ENCODE measurements around a stretch of chr14.

DNA sequence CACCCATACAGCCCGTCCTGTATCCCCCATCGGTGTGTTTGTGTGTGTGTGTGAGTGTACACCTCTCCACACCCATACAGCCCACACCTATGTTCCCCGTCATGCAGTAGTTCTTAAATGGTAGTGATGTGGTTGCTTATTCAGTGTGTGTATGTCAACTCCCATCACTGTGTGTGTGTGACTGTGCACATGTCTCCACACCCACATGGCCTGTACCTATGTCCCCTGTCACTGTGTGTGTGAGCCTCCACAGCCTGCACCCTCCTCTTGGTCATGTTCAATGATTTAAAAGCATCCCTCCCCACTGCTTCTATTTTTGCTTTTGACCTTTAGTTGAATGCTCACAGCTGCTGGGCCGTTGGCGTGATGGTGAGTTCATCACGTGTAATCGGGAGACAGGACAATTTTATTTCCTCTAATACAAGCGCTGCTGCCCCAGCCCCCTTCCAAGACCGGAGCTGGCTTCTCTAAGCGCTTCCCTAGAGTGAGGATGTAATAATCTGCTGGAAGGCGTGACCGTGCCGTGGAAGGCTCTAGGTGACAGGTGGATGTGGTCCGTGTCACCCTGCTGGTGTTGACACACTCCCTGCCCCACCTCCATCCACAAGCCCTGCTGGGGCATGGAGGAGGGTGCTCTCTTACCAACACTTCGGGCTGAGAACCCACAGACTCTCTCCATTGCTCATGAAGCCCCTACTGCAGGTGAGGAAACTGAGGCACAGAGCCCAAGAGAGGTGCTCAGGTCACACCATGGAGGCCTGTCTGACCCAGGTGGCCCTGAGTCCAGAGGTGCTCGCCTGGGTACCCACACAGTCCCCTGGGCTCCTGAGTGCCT lies 25.4 kb downstream of the CCDC85C start:
- PRO-cap, 5 experiments = no peak in any of the 5 experiments
- RAMPAGE, long total RNA, 2 experiments = no peak in any of the 2 experiments
- RRBS = no CpG with 5 or more reads among the region's 16 CpGs

- PRO-cap, 5 experiments = peak in 1 of 5 experiments; most common plus-strand start chr14:99590882 (in 1); most common minus-strand start chr14:99590686 (in 1)
- RAMPAGE, long total RNA, 2 experiments = no peak in any of the 2 experiments
- RRBS = no CpG with 5 or more reads among the region's 24 CpGs
Measured at GRCh38 chr14:99590558-99591443, 13.2 kb downstream of the CCDC85C start.

- PRO-cap, 5 experiments = peak in 1 of 5 experiments; most common plus-strand start chr14:99594188 (in 1)
- RAMPAGE, long total RNA, 2 experiments = no peak in any of the 2 experiments
- RRBS = no CpG with 5 or more reads among the region's 6 CpGs
Measured at GRCh38 chr14:99593931-99594513, 10.0 kb downstream of the CCDC85C start.

- PRO-cap, 5 experiments = peak in 2 of 5 experiments; most common plus-strand start chr14:99597030 (in 2)
- RAMPAGE, long total RNA, 2 experiments = no peak in any of the 2 experiments
- RRBS = no CpG with 5 or more reads among the region's 10 CpGs
Measured at GRCh38 chr14:99596625-99597327, 7.2 kb downstream of the CCDC85C start.

DNA sequence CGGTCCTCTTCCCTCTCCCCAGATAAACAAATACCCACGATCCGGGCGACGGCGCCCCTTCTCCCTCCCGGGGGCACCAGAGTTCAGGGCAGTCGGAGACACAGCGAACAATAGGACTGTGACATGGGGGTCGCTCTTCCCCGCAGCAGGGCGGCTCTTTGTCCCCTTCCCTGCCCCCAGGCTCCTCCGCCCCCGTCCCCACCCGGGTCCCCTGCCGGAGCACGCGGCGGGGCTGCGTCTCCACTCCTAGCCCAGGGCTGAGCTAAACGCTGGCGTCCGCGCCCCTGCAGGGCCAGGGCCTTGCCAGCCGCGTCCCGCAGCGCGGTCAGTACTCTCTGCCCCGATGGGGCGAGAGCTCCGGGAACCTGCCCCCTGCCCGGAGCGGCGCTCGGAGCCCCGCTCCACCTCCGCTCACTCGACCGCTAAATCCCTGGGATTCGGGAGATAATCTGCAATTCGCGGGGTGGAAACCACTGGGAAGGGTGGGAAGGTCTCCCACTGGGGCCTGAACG lies 767 bp upstream of the CCDC85C start:
- PRO-cap, 5 experiments = no peak in any of the 5 experiments
- RAMPAGE, long total RNA, 2 experiments = no peak in any of the 2 experiments
- RRBS = no CpG with 5 or more reads among the region's 44 CpGs

GRCh38 chr14:99737428-99738189 lies 53.5 kb downstream of the CYP46A1 start:
- PRO-cap, 5 experiments = no peak in any of the 5 experiments
- RAMPAGE, long total RNA, 2 experiments = no peak in any of the 2 experiments
- RRBS = 9% methylated on average over 14 of the region's 34 CpGs

DNA sequence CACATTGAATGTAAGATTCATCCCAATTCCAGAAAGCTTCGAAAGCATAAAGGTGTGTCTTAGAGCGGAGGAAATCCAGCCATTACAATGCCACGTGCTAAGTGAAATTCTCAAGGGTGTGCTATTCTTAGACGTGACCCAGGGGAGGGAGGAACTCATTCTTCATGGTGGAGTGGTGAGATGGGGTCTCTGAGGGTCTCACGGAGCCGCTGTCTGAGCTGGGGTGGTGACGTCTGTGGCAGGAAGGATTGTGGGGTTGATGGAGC lies 25.1 kb upstream of the EML1 start:
- PRO-cap, 5 experiments = no peak in any of the 5 experiments
- RAMPAGE, long total RNA, 2 experiments = no peak in any of the 2 experiments
- RRBS = no CpG with 5 or more reads among the region's 7 CpGs

GRCh38 chr14:99980536-99980958 lies 84.7 kb upstream of the EVL start:
- PRO-cap, 5 experiments = no peak in any of the 5 experiments
- RAMPAGE, long total RNA, 2 experiments = no peak in any of the 2 experiments
- RRBS = no CpG with 5 or more reads among the region's 3 CpGs

- PRO-cap, 5 experiments = no peak in any of the 5 experiments
- RAMPAGE, long total RNA, 2 experiments = no peak in any of the 2 experiments
- RRBS = no CpG with 5 or more reads among the region's 3 CpGs
Measured at GRCh38 chr14:100007188-100007834, 57.9 kb upstream of the EVL start.

- PRO-cap, 5 experiments = peak in 2 of 5 experiments; most common plus-strand start chr14:100066440 (in 1); most common minus-strand start chr14:100066349 (in 1)
- RAMPAGE, long total RNA, 2 experiments = no peak in any of the 2 experiments
- RRBS = no CpG with 5 or more reads among the region's 10 CpGs
Measured at GRCh38 chr14:100066253-100066668, 1.0 kb downstream of the EVL start.

- PRO-cap, 5 experiments = no peak in any of the 5 experiments
- RAMPAGE, long total RNA, 2 experiments = no peak in any of the 2 experiments
- RRBS = no CpG with 5 or more reads among the region's 11 CpGs
Measured at GRCh38 chr14:100097369-100097866, 32.2 kb downstream of the EVL start.

- PRO-cap, 5 experiments = no peak in any of the 5 experiments
- RAMPAGE, long total RNA, 2 experiments = no peak in any of the 2 experiments
- RRBS = no CpG with 5 or more reads among the region's 8 CpGs
Measured at GRCh38 chr14:100105929-100106202, 40.6 kb downstream of the EVL start.

GRCh38 chr14:100132513-100133159 lies 26.8 kb downstream of the DEGS2 start:
- PRO-cap, 5 experiments = no peak in any of the 5 experiments
- RAMPAGE, long total RNA, 2 experiments = no peak in any of the 2 experiments
- RRBS = no CpG with 5 or more reads among the region's 25 CpGs

DNA sequence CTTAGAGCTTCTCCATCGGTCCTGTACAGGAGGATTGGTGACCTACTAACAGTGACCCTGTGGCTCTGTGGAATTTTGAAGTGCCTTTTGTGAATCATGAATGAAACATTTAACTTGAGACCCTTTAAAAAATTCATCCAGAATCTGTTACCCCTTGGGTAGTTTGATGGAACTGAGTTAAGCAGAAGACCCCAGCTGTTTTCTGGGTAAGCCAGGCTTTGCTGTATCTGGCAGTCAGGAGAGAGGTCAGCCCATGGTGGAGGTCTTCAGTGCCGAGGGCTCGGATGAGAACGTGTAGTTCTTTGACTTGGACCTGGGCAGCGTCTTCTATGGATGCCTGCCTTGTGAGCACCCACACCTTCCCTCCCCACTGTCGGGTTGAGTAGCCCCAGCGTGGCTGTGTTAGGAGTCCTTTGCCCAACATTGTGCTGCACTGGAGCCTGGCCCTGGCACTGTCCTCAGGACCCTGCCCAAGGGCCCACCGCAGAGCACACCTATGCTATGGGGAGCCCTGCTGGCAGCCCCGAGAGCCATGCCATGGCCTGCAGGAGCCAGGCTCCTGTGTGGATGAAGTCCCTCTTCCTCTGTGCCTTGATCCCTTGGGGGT lies 26.8 kb downstream of the SLC25A29 start:
- PRO-cap, 5 experiments = no peak in any of the 5 experiments
- RAMPAGE, long total RNA, 2 experiments = no peak in any of the 2 experiments
- RRBS = no CpG with 5 or more reads among the region's 9 CpGs

DNA sequence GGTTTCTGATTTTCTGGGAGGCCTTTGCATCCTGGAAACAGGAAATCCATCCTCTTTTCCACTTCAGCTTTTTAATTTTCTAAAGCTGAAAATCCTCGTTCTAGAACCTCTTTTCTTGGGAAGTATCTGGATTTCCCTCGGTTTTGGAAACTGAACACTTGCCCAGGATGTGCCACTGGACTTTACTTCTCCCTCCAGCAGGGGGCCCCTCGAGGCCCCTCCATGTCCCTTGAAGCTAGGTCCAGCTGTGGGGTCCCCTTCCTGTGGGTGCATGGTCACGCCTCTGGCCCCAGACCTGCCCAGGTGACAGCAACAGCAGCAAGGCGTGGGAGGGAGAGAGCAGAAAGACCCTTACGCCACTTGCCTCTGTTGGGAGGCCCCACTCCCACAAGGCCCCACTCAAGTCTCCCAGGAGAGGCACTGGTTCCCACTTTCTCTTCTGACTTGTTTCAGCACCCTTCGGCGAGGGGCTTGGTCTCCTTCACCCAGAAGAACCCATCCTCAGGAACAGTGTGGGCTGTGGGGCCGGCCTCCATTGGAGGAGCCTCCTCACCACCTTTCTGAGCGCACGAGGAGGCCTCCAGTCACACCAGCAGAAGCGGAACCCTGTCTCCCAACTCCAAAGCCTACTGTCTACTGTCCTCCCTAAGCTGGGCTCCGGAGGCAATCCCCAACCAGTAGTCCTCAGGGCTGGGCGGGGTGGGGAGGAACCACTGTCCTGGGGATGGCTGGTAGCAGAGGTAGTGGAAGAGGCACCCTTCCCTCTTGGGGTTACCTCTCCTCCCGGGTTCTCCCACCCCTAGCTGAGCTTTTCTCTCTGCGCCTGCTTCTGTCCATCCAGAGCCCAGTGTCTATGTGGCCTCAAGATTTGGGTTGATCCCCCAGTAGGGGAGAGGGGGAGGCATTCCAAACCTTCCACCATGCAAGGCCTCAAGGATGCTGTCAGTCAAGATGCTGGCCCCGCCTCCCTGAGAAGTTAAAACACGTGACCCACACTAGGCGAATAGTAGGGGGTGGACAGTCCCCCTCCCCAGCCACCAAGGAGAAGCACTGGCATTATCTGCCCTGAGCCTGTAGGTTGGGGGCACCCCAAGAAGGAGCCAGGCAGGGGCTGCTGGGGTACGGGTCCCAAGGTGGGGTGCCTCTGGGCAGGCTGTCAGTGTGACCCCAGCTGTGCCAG lies 2.8 kb downstream of the SLC25A29 start:
- PRO-cap, 5 experiments = no peak in any of the 5 experiments
- RAMPAGE, long total RNA, 2 experiments = no peak in any of the 2 experiments
- RRBS = no CpG with 5 or more reads among the region's 20 CpGs

DNA sequence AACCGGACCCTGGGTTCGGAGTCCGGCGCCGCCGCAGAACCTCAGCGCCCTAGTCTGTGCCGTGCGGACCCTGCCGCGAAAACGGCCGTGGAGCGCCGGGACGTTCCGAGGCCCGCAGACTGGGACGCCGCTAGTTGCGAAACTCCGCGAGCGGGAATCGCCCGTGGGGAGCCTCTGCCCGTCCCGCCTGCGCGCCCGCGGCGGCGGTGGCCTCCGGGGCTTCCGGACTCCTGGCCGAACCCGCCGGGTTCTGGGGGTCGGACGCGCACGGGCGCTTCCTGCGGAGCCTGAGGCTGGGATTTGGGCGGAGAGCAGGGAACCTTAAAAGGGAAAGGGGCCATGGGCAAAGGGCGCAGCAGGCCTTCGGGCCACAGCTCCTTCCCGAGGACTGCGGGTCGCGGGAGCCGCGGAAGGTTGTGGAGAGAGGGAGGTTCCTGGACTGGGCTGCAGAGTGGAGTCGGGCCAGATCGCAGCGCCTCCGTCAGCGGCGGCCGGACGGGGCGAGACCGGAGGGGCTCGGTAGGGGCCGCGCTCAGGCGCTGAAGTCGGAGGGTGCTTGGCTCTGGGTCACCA lies 631 bp upstream of the SLC25A29 start:
- PRO-cap, 5 experiments = no peak in any of the 5 experiments
- RAMPAGE, long total RNA, 2 experiments = no peak in any of the 2 experiments
- RRBS = 2% methylated on average over 25 of the region's 69 CpGs

- PRO-cap, 5 experiments = peak in 5 of 5 experiments; most common plus-strand start chr14:100325424 (in 2); most common minus-strand start chr14:100325240 (in 5)
- RAMPAGE, long total RNA, 2 experiments = no peak in any of the 2 experiments
- RRBS = 15% methylated on average over 9 of the region's 26 CpGs
Measured at GRCh38 chr14:100324956-100325817, 2.0 kb downstream of the SLC25A47 start.

GRCh38 chr14:100353546-100354230 lies 21.5 kb downstream of the WARS1 start:
- PRO-cap, 5 experiments = no peak in any of the 5 experiments
- RAMPAGE, long total RNA, 2 experiments = no peak in any of the 2 experiments
- RRBS = no CpG with 5 or more reads among the region's 11 CpGs

- PRO-cap, 5 experiments = no peak in any of the 5 experiments
- RAMPAGE, long total RNA, 2 experiments = no peak in any of the 2 experiments
- RRBS = no CpG with 5 or more reads among the region's 8 CpGs
Measured at GRCh38 chr14:100371590-100372245, 3.4 kb downstream of the WARS1 start.

DNA sequence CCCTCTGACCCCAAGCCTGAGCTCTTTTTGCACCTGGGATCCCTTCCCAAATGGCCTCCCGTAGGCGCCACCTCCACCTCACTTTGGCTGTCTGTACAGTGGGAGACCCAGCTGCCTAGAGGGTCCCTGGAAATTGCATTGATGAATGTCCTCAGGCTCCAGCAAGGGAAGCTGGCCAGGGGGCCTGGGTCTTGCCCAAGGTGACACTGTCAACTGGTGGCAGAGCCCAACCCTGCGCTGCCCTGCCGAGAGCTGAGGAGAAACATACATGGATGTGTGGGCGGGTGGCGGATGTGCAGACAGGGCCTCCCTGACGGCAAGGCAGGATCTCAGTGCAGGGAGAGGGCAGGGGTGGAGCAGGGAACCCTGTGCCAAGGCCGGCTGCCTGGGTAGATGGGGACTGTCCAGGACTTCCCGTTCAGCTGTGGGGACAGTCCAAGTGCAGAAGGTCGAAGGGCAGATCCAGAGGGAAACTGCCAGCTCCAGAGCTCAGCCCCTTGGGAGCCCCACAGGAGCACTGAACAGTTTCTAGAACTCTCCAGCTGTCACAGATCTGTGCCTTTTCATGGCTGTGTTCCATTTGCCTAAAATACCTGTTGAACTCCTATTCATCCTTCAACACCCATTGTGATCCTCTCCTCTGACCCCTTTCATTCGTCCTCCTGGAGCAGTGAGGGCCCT lies 53.1 kb downstream of the BEGAIN start:
- PRO-cap, 5 experiments = peak in 1 of 5 experiments; most common plus-strand start position 459 of the sequence (in 1)
- RAMPAGE, long total RNA, 2 experiments = no peak in any of the 2 experiments
- RRBS = no CpG with 5 or more reads among the region's 11 CpGs